ENCODE data around the gene POLG.

GRCh38 chr15:89316338-89317296, 18.0 kb downstream of the POLG start:
- PRO-cap: no peak

DNA sequence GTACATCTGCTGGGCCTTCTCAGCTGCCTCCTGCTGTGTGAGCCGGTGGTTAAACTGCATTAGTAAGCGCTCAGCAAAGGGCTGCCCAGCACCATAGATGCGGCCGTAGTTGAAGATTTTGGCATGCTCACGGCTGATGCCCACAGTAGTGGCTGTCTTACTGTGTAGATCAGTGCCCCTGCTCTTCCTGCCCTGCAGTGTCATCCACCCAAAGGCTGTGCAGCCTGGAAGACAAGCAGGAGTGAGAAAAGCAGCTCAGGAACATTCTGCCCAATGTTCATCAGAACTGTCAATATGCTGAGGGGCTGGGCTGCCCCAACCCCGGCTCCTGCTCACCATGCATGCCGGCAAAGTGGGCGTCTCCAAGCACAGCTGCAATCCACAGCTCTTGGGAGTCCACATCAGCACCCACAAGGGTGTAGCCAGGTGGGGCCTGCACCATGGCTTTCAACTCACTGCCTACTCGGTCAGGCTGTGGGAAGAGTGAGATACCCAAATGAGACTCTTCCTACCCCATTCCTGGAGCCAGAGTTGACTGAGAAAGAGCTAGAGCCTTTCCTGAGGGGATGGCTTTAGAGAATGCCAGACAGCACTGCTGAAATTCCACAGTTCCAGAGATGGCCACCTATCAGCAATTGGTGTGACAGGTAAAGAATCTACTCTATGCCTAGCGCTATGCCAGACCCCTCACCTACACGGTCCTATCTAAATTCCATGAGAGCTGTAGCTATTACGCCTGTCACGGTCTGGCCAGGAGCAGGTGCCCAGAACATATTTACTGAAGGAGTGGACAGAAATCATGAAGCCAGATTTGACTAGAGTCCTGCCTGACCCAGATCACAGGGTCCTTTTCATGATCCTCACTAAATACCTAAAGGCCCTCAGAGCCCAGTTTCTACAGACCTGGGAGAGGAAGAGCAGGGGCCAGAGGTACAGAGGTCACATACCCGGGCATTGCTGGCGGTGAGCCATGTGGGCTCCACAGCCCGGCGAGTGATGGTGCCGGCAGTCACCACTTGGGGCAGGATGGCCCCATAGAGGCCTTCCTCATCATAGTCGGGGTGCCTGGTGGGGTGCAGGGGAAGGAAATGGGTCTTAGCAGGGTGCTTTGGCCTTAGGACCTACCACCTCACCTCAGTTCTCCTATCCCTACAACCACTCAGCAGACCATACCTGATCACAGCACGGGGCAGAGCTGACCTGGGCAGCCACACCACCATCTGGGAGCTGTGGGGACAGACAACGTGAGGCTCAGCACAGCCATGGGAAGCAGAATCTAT, 13.4 kb downstream of the POLG start:
- PRO-cap: no peak

DNA sequence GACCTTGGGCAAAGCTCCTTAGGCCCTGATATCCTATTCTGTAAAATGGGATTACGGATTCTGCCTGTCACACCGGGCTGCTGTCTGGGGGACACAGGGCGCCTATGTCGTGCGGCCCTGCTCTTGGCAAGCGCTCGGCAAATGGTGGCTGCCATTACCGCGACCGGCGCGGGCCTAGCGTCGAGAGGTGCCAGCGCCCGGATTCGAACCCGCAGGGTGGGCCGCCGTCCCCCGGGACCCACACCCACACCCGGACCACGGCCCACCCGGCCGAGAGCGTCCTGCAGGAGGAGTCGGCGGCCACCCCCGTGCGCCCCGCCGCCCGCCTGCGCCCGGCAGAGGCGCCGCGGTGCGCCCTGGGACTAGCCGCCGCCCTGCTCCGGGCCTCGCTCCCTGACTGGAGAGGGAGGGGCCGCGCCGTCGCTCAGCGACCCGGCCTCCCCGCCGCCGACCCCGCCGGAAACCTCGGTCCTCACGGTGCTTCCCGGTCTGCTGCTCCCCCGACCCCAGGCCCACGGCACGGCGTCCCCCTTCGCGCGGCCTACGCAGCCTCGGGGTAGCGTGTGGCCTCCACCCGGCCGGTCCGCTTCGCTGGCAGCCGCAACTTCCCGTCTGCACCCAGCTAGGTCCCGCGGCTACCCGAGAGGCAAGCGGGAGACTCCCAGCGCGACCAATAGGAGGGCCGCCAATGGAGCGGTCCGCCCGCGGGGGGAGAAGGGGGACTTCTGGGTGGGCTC, at the start of gene POLG:
POLG (minus strand) TSS at position 616 of the 737 bp plus-strand sequence.
- PRO-cap: bidirectional peak, plus-strand start outside the sequence, minus-strand start at position 593 of the sequence

DNA sequence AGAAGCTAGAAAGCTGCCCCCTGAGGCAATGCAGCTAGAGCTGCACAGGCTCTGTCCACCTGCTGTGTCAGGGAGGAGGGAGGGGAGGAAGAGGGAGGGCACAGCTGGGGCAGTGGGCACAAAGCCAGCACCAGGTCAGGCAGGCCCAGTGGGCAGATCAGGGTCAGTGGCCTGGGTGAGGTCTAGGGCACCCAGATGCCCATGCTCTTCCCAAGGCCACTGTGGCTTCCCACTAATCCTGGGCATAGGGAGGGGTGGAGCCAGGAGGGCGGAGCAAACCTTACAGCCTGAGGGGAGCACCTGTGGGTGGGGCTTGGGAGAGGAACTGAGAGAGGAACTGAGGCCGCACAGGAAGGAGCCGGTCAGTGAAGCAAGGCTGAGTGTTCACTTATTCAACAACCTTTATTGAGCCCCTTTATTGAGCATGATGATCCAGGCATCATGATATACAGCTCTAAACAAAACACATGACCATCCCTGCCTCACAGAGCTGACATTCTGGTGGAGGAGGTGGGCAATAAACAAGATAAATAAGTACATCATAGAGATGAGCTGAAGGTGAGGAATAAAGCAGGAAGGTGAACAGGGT, 55.0 kb downstream of the RHCG start:
- PRO-cap: no peak

GRCh38 chr15:89498090-89498833, 1.9 kb upstream of the RHCG start:
- PRO-cap: no peak

DNA sequence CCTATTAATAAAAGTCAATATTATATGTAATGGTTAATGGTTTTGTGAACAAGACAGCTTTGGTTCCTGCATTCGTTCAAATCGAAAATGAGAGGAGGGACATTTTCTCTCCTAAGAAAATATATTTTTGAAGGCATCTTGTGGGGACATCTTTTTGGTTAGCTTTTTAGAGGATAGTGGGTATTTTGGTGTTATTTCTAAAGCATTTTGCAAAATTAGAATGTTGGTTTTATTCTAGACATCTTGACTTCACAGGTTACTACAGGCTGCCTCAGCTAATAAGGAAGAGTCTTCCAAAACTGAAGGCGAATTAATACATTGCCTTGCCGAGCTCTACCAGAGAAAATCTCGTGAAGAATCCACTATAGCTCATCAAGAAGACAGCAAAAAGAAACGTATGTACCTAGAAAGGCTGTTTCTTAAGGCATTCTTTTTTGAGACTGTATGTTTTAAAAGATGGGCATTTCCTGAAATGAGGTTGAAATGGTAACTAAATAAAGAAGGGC, 18.9 kb downstream of the TICRR start:
- PRO-cap: no peak

GRCh38 chr15:89801096-89801369, 13.6 kb downstream of the ANPEP start:
- PRO-cap: no peak

- PRO-cap: no peak
Observed at GRCh38 chr15:89820547-89821127, 6.0 kb upstream of the ANPEP start.

GRCh38 chr15:89824019-89824696, 9.5 kb upstream of the ANPEP start:
- PRO-cap: no peak

DNA sequence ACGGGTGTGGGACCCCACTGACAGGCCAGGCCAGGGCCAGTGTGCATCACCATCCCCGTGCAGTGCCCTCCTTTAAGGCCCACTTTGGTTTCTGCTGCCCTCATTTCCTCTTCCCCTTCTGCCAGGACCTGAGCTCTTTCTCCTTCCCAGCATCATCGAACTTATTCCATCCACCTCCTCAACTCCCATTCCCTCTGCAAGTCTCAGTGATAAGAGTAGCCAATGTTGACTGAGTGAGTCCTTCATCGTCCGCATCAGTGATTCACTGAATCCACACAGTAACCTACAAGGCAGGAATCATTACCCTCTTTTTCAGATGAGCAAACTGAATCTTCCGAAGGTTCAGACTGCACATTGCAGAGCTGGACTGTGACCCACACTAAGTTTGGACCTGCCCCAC, 14.9 kb upstream of the ANPEP start:
- PRO-cap: no peak

- PRO-cap: no peak
Observed at GRCh38 chr15:90045549-90046763, 44.8 kb downstream of the ZNF710 start.

- PRO-cap: no peak
Observed at GRCh38 chr15:90053567-90054356, 48.5 kb downstream of the IDH2 start.

DNA sequence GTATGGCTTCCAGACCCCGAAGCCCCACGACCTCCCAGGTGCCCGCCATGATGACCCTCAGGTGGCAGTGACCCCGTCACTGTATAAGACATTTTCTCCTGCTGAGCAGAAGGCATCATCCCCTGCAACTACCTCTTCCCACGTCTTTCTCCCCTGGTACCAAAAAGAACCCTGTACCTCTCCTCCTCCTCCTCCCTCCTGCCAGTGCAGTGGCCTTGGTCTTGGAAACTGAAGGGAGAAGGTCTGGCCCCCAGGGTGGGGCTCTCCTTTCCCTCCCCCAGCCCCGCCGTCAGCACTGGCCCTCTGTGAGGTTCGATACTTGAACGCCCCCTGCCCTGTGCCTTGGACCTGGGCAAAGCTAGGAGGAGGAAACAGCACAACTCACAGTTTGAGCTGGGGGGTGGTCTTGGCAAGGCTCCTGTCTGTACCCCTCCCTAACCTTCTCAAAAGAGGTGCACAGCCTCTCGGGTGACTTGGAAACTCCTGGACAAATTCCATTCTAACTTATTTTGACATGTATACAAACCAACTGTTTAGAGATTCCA, 20.6 kb downstream of the IDH2 start:
- PRO-cap: no peak

DNA sequence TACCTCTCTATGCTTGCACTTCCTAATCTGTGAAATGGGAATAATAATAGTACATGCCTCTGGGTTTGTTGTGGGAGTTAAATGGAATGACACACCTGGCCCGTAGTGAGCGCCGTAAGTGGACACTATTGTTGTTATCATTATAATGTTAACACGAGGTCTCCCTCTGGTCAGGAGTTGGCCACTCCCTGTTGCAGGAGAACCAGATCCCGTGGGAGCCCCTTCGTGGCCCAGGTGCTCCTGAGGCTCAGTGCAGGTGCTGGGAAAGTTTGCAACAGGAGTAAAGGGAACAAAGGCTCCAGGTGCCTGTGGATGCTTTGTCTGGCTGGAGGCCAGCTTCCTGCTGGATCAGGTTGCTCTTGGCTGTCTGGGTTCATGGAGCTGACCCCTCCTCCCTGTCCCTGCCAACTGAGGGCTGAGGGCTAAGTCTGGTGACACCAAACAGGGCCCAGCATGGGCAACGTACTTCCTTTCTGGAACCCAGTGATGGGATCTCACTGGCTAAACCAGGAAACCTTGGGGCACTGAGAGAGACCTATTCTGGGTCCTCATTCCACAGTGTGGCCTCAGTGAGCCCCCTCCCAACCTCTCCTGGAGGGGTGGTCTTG, 40.0 kb upstream of the SEMA4B start:
- PRO-cap: no peak

GRCh38 chr15:90174384-90175048, 26.6 kb upstream of the SEMA4B start:
- PRO-cap: no peak

GRCh38 chr15:90190977-90191636, 10.0 kb upstream of the SEMA4B start:
- PRO-cap: no peak

GRCh38 chr15:90213143-90214138, 12.3 kb downstream of the SEMA4B start:
- PRO-cap: no peak

GRCh38 chr15:90264422-90265041, 940 bp upstream of the NGRN start:
- PRO-cap: no peak

DNA sequence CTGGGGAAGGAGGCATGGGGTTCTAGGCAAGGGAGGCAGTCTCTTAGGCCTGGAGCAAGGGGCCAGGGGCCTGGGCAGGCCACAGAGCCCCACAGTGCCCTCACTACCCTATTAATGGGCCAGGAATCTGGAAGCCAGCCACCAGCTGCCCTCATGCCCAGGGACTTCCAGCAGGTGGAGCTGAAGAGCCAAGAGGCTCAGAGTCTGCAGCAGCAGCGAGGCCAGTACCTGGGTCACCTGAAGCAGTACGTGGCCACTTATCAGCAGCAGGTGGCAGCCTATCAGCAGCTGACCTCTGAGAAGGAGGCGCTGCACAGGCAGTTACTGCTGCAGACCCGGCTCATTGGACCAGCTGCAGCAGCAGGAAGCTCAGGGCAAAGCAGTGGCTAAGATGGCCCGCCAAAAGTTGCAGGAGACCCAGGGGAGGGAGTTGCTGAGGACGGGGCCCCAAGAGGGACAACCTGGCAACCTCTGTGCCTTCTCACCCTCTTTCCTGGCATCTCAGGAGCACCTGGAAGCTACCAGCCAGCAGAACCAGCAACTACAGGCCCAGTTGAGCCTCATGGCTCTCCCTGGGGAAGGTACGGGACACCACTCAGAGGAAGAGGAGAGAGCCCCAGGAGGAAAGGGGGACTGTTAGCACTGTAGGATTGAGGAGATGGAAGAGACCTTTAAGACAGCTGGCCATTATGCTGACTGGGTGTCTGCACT, 28.0 kb downstream of the NGRN start:
- PRO-cap: no peak

DNA sequence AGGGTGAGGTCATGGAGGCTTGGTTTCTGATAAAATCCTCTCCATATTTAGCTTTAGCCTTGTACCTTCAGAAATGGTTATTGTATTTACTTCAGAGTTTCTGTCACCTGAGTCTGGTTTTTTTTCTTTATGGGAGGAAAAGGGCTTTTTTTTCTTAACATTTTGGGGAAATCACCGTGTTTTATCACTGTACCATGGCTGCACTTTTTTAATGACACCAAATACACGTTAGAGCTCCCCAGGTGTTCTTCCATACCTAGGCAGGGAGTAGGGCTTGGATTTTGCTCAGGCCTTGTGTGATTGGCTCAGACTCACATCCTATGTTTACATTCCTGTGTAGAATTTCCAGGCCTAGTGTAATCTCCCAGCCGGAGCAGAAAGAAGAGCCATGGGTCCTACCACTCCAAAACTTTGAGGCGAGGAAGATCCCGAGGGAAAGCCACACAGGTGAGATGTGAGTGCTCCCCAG, 6.5 kb downstream of the ZNF774 start:
- PRO-cap: no peak